Tongue (tissue), 2 donors: Measurements from ENCODE around the genes LSM5 and RP9.

DNA sequence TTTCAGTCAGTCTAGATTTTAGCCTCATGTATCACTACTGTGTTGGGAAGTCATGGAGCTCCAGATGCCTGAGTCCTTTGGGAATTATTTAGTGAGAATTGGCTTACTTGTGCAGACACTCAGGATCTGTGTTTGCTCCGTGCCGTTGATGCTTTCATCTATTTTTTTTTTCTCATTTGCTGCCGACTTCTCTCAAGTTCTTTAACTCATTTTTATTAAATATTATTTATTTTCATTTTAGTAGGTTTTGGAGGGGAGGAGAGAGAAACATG is 36.8 kb downstream of the ZNRF2 start:
- RAMPAGE, long total RNA = no peak

GRCh38 chr7:30468135-30468804 is 10.3 kb downstream of the NOD1 start:
- RAMPAGE, long total RNA = no peak

DNA sequence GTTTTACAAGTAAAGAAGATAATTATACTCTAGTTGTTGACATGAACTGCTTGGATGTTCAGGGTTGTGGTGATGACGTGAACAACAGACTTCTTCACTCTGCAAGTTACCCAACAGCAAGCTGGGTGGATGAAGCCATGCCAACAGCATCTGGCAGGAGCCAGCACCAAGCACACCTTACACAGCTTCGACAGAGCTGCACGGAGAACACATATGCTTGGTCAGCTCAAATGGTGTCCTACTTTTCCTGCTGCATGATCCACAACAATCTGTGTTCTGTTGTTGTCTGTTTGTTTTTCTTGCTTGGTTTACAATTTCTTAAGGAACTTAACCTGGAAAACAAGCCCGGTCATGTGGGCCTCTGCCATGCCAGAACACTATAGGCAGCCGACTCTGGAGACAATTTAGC is 9.7 kb downstream of the NOD1 start:
- RAMPAGE, long total RNA = no peak

GRCh38 chr7:30549868-30550280 is 44.8 kb upstream of the GARS1 start:
- RAMPAGE, long total RNA = no peak

DNA sequence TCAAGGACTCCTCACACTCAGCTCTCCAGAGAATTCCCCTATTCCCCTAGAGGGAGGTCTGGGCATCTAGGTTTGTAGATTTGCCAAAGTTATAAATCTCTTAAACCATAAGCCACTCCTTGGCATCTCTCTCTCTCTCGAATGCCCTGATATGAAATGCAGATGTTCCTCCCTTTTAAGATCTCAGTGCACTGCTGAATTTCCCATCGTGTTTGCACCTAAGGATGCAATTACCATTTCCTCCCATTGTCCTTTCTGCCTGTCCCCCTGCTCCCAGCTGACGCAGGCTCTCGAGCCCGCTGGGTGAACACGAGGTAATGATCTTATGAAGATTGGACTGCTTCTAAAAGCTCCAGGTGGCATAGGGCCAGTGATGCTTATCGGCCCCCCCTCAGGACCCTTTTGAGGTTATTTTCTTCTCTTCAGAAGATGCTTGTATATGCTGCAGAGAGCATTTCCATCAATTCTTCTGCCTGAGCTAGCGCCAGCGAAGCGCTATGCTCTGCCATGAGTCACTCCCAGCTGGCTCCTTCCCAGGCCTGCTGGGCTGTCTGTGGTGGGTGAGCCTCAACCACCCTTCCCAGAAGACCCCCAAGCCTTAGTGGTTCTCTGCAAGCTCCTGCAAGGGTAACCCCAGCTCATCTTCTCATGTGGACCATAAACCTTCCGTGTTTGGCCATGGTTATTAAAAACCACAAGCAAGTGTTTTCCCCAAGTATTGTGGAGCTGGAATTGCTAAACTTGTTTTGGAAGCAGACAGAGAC is 41.6 kb upstream of the AQP1 start:
- RAMPAGE, long total RNA = no peak

DNA sequence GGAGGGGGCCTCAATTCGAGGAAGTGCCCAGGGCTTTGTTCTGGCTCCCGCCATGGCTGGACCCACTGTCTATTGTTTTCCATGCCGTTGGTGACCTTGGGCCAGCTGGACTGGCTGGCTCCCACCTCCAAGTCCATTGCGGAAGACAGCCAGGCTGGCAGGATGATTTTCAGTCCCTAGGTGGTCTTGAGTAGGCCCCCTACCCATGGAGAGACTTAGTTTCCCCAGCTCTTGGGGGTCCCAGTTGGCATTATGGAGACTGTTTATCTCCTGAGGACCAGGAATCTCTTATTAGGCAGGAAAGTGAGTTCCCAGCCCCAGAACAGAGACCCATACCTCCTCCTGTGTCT is 13.1 kb upstream of the AQP1 start:
- RAMPAGE, long total RNA = no peak

- RAMPAGE, long total RNA = no peak
These were observed 20.0 kb downstream of the AQP1 start for GRCh38 chr7:30931595-30932112.

GRCh38 chr7:31882203-31882688 is 188.0 kb downstream of the PDE1C start:
- RAMPAGE, long total RNA = no peak

GRCh38 chr7:32205530-32205872 is 135.3 kb upstream of the PDE1C start:
- RAMPAGE, long total RNA = no peak

- RAMPAGE, long total RNA = start-site peak on the minus strand at chr7:32490374-32490388, 410 and 192 reads in 2 replicates
These were observed at the start of gene LSM5 for GRCh38 chr7:32489849-32490850. Gene LSM5, minus strand, starts transcription at chr7:32490380.

DNA sequence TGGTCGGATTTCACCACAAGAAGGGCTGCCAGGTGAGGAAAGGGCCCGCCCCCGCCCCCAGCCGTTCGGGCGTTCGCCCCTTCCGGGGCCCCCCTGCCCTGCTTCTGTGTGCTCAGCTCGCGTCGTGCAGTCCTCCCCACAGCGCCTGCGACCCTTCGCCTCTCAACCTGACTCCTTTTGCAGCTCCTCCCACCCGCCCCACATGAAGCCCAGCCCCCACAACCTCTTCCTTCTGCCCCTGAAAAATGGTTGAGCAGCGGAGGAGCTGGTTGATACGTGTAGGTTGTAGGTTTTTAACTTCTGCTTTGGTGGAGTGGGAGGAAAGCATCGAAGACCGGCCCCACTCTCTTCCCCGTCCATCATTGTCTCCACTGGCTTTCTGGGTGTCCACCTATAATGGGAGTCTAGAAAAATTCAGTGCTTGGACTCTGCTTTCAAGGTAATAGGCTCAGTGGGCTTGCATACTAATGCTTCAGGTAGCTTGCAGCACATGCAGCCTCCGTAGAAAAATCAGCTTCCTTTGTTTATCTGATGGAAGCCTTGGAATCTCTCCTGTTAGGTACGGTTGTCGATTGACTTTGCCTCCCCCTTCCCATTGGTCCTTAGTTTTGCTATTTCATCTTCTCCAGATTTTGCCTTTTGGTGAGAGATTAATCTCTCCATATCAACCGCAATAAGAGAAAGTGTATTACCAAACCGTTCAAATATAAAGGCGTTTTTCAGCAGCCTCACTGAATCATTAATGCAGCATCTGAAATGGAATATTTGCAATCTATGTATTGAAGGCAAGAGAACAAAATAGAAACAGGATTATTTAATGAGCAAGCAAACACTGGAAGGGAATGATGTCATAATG is 710 bp downstream of the AVL9 start:
- RAMPAGE, long total RNA = no peak

GRCh38 chr7:32892956-32893259 is 1.3 kb upstream of the KBTBD2 start:
- RAMPAGE, long total RNA = no peak

DNA sequence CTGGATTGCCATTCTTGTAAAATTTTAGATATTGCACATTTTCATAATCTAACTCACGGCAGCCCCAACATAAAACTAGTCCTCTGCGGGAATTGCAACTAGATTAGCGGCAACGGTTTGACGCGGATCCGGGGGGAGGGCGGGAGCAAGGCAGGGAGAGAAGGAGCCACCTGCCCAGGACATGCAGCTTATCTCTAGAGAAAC is 633 bp downstream of the NT5C3A start:
- RAMPAGE, long total RNA = no peak

- RAMPAGE, long total RNA = no peak
These were observed at the start of gene RP9 for GRCh38 chr7:33108687-33109964. Gene RP9, minus strand, starts transcription at chr7:33109404.

DNA sequence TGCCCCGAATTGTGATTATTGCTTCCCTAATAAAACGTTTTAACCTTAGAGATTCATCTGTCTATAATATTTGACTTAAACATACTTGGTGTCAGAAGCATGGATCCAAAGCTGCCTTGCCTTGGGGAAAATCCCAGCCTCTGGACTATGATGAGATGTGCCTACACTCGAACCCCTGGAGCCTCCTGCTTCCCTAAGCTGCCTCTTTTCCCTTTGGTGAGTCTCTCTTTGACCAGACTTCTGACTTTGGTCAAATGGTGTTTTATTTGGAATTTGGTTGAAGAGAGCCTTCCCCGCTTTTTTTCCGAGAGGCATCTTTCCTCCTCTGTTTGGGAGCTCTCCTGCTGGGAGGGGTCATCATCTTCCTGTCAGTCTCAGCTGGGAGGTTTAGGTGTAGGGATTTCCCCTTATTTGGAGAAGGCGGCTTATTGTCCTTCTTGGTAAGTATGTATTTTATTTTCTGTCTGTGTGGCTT is 5.4 kb upstream of the RP9 start:
- RAMPAGE, long total RNA = no peak

GRCh38 chr7:33351673-33352073 is 222.3 kb downstream of the BBS9 start:
- RAMPAGE, long total RNA = no peak

DNA sequence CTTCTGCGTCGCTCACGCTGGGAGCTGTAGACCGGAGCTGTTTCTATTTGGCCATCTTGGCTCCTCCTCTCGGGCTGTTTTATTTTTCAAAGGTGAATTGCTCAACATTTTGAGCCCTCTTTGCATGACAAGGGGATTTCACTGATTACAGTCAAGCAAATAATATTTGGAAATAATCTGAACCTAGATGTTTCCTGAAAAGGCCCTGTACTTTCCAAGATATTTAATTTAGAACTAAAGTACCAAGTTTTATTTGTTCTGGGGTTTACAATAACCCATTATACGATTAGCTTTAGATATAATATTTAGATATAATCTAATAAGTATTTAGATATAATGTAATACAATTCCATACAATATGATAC is 377.7 kb upstream of the BMPER start:
- RAMPAGE, long total RNA = no peak

DNA sequence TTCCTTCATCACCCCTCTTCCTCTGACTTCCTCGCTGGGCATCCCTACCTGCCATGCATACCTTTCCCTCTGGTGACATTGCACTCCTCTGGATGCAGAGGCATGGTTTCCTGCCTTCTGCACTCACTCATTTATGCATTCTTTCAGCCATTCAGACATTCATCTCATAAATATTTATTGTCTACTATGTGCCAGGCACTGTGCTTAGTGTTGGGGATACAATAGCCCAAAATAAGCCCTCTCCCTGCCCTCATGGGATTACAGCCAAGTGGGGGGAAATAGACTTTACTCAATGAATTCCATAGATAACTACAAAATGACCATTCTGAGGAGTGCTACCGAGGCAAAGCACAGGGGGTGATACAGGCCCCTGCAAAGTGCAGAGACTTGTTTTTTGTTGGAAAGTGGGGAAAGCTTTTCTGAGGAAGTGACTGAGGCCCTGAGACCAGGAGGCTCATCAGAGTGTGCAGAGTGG is 274.6 kb upstream of the BMPER start:
- RAMPAGE, long total RNA = no peak

DNA sequence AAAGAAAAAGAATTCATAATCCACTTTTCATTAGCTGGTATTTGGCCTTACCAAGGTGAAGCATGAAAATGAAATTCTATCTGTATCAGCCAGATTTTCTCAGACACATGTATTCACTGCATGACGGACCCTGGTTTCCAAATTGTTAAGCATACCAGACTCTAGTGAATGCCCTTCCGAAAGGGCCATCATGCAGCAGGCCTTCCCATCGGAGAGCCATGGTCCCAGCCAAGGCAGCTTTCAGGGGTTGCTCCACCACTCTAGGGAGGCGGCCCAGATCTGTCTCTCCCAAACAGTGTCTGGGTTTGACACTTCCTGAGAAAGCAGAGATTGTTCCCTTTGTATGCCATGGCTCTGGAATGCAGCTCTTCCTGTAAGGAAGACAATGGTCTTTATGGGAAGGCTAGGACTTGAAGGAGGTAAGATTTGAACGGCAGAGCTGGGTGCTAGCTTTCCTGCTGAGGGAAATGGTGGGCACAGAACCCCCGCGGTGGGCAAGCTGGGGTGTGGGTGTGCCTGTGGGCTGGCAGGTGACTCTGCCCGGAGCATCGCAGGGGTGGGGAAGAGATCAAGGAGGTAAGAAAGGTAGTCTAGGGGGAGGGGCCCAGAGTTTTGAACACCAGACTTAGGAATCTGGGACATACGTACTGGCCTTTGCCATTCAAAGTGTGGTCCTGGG is 178.7 kb upstream of the BMPER start:
- RAMPAGE, long total RNA = no peak

GRCh38 chr7:34821953-34822394 is 164.0 kb downstream of the NPSR1 start:
- RAMPAGE, long total RNA = no peak